Frontal cortex (tissue), 2 donors: ENCODE results near the gene RARB.

- RAMPAGE, long total RNA = no peak
Observed at GRCh38 chr3:20057070-20057941, 17.1 kb downstream of the KAT2B start.

DNA sequence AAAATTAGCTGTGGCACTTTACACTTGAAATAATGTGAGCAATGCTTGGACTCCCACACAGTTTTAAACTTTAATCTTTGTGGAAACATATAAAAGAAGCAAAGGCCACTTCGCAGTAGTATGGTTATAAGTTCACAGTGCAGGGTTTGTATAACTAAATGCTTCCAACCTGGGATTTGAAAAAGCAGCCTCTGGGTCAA, 46.9 kb upstream of the SGO1 start:
- RAMPAGE, long total RNA = no peak

- RAMPAGE, long total RNA = no peak
Observed at GRCh38 chr3:20323373-20323672, 137.3 kb upstream of the SGO1 start.

DNA sequence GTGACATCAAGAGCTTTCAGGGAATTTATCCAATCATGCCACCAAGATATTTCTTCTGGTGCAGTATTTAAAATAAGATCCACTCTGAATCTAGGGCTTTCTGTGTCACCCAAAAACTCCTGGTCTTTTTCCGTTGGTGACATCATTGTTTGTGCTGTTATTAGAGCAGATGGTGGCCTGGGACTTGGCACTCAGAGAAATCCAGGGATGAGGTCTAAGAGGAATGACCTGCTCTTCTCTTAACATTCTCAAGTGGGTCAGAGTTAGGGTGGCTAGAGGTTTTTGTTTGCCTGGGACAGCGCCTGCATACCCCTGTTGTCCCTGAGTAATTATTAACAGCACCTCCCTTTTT, 56.9 kb upstream of the UBE2E1 start:
- RAMPAGE, long total RNA = no peak

DNA sequence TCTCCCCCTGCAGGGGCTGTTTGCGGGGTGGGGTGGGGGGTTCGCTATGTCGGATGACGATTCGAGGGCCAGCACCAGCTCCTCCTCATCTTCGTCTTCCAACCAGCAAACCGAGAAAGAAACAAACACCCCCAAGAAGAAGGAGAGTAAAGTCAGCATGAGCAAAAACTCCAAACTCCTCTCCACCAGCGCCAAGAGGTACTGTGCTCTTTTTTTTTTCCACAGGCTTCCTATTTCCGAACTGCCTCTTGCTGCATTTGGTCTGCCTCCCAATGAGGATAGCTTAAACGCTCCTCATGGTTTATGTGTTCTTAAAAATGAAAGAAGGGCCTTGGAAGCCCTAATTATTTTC, 1.4 kb downstream of the UBE2E1 start:
- RAMPAGE, long total RNA = no peak

GRCh38 chr3:23859100-23859557, 53.4 kb downstream of the UBE2E1 start:
- RAMPAGE, long total RNA = no peak

GRCh38 chr3:23915317-23916182, 1.2 kb downstream of the NKIRAS1 start:
- RAMPAGE, long total RNA = no peak

DNA sequence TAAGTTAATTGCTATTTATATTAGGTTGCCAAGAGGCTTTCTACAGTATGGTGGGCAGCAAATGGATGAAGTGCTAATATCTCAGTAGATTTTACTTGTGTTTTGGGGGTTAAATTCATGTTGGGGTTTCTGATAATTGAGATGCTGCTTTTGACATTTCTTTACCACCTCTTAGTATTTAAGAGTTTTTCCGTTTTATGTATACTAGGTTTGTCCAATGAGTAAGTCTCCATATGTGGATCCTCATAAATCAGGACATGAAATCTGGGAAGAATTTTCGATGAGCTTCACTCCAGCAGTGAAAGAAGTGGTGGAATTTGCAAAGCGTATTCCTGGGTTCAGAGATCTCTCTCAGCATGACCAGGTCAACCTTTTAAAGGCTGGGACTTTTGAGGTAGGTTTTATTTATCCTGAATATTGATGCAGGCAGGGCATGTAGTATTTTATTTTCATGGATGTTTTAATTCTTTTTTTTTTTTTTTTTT, 19.7 kb downstream of the NR1D2 start:
- RAMPAGE, long total RNA = no peak

DNA sequence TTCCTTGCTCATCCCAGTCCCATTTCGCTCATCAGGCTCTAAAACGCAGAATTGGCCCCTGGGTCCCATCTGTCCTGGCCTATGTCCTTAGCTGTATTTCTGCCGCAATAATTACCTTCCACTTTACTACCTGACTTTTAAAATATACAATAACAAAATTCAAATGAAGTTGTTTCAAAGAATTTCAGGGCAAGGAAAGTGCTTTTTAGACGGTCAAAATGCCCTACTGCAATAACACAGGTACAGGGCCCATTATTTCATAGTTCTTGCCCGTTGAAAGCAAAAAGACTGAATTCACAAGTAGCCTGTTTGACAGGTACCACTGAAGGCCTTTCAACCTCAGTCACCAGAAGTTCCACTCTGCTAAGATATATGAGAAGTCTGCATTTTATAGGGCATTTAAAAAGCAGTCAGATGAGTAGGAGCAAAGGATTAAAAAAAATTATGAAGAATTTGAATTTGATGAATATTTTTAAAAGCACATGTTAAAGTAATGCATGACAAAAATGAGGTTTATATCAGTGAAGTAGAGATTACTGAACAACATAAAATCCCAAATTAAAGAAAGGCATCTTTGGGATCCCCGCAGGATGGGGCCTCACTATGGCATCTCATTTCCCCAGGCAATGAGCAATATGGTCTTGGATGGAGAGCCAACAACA, 160.6 kb downstream of the THRB start:
- RAMPAGE, long total RNA = no peak

- RAMPAGE, long total RNA = no peak
Observed at GRCh38 chr3:24466221-24466783, 28.3 kb downstream of the THRB start.

DNA sequence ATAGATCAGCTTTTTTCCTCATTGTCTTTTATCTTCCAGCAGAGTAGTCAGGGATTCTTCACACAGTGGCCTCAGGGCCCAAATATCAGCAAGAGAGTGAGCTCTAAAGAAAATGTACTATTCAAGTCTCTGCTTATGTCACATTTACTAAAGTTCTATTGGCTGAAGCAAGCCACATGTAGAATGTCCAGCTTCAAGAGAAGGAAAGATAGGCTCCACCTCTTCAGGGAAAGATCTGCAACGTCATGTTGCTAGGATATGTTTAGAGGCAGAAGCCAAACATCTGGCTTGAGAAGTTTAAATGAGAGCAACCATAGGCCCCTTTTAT, 11.0 kb upstream of the THRB start:
- RAMPAGE, long total RNA = no peak

DNA sequence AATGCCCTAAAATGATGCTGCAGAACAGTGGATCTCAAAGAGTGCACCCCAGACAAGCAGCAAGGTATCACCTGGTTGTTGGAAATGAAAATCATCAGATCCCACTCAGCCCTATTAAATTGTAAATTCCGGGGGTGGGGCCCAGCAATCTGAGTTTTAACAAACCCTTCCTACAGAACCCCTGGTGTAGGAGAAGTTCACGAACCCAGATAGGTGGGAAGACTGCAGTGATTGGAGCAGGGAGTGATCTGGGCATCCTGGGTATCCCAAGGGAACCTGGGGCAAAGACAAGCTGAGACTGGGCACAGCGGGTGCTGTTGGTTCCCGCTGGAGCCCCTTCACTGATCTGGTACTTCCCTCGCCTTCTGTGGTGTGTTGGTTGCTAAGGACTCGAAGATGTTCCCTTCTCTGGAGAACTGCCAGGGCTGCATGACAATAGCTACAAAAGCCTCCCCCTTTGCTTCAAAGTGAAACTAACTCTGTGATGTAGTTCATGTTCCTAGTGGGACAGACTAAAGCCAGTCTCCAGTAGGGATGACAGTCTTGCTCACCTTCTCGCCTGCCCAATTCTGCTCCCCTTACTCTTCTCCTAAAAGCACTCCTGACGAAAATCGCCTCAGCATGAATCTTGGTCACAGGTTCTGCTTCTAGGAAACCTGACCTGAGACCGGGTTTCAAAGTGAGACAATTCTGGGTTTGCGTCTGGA, 24.5 kb upstream of the THRB start:
- RAMPAGE, long total RNA = no peak

- RAMPAGE, long total RNA = no peak
Observed at GRCh38 chr3:24521278-24522217, 26.9 kb upstream of the THRB start.

- RAMPAGE, long total RNA = no peak
Observed at GRCh38 chr3:24531014-24531369, 36.3 kb upstream of the THRB start.

DNA sequence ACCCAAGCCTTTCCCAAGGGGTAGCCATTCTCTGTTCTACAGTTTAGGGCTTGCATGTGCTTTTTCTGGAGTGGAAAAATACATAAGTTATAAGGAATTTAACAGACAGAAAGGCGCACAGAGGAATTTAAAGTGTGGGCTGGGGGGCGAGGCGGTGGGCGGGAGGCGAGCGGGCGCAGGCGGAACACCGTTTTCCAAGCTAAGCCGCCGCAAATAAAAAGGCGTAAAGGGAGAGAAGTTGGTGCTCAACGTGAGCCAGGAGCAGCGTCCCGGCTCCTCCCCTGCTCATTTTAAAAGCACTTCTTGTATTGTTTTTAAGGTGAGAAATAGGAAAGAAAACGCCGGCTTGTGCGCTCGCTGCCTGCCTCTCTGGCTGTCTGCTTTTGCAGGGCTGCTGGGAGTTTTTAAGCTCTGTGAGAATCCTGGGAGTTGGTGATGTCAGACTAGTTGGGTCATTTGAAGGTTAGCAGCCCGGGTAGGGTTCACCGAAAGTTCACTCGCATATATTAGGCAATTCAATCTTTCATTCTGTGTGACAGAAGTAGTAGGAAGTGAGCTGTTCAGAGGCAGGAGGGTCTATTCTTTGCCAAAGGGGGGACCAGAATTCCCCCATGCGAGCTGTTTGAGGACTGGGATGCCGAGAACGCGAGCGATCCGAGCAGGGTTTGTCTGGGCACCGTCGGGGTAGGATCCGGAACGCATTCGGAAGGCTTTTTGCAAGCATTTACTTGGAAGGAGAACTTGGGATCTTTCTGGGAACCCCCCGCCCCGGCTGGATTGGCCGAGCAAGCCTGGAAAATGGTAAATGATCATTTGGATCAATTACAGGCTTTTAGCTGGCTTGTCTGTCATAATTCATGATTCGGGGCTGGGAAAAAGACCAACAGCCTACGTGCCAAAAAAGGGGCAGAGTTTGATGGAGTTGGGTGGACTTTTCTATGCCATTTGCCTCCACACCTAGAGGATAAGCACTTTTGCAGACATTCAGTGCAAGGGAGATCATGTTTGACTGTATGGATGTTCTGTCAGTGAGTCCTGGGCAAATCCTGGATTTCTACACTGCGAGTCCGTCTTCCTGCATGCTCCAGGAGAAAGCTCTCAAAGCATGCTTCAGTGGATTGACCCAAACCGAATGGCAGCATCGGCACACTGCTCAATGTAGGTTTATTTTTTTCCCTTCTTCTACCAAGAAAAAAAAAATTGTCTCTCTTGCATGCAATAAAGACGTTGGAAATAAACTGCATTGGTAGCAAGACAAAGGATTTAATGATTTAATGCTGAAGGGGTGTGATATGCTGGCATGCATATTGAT, at the start of gene RARB:
TSS of gene RARB (plus strand) at position 533 of the 1,312 bp plus-strand sequence.
- RAMPAGE, long total RNA = no peak

DNA sequence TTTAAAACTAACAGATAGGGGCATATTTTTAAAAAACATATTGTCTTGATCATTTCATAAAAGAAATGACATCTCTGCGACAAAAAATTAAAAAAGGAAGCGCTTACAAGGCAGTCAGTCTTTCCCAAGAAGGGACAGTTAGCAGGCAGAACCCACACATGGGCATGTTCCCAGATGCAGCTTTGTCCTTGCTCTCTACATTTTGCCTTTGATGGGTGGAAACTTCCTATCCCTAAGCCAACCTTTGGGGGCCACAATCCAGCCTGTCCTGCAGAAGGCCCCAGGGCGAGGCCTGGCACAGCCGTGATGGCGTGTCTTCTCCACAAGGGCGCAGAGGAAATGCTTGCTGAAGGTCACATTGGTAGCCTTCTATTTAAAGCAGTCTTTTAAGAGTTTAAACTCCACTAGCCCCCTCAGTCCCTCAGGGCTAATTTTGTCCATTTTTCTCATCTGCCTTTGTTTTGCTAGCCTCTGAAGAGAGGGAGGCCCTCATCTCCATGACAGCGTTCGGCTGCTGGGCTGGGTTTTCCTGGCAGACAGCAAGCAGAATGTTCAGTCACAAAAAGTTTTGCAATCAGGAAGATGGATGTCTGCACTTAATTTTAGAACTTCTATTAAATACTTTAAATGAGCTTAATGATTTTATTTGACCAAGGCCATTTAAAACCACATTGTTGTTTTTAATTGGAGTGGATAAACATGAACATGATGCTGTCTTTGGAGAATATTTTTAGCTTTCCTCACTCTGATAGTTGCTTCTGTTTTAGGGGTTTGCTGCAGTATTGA, 40.8 kb downstream of the RARB start:
- RAMPAGE, long total RNA = no peak

DNA sequence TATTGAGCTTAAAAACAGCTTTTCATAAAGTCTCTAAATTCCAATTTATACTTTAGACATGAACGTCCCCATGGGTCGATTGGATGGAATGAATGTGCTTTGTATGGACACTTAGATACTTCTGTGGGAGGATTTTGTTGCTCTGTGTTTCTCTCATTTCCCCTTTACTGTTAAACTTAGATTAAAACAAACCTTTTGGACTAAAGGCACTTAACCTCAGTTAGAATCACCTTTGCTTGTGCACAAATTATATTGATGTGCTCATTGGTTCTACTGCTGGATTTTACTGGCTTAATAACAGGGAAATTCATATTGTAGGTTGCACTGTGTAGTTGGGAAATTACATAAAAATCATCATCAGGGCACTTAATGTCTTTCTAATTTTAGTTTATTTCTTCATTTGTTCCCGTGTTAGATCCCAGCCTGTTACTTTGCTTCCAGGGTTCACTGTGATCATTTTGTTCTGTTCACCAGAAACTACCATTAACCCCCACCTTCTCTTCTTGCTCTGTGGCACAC, 80.2 kb downstream of the RARB start:
- RAMPAGE, long total RNA = no peak

GRCh38 chr3:25614974-25615892, 49.5 kb downstream of the TOP2B start:
- RAMPAGE, long total RNA = no peak

DNA sequence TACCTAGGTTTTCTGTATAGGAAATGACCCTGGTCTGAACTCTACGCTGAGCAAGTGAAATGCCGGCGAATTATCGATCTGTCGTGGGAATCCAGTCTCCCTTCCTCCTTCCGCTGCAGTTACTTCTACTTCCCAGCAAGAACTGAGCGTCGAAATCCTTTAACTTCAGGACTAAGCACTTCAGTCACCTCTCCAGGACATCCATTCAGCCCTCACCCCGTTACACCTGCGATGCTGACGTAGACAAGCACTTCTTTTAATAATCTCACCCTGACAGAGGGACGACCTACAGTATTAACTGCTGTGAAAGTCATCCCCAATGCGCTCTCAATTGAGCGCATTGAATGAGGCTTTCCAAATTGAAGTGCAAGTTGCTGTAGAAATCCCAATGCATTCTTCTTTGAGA, 1.3 kb downstream of the TOP2B start:
- RAMPAGE, long total RNA = no peak

DNA sequence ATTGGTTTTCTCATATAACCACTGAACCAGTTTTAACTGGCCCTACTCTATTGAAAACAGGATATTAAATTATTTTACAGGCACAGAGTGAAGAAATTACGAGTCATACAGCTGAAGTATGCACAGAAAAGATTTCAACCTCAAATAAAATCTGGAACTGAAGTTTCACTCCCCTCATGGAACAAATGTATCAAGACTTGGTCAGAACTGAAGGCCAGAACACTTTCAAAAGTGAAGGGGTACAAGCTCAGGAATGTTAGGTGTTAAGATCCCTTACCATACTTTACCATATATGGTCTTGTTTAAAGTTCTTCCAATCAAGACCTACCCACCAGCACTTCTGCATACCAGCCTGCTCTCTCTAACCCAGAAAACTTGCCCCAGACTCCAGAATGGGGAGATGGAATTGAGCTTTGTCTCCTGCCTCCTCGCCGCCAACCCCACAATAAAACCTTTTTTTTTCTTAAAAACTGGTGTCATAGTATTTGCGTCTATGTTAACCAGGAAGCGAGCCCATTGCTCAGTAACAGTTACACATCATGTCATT, 59.8 kb downstream of the OXSM start:
- RAMPAGE, long total RNA = no peak